ENCODE results near the genes CAPN9 and TRIM67.

GRCh38 chr1:229696193-229696970 lies 70.3 kb downstream of the URB2 start:
- PRO-cap: no peak

- PRO-cap: no peak
Measured at GRCh38 chr1:229843858-229844275, 217.8 kb downstream of the URB2 start.

DNA sequence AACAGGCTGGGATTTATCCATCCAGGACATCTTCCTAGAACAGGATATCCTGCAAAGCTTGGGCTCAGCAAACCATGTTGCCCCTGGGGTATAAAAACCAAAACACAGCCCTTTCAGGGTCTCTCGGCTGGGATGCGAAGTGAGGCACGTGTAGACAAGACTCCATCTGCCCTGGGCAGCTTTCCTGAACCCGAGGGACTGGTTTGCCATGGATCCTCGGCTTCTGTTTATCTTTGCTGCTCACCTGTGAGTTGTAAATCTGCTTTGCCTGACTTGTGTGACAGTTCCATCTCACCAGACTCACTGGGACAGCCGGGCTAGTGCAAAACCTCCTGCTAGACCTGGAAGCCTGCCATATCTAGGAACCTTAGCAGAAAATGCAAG lies 218.5 kb downstream of the URB2 start:
- PRO-cap: no peak

- PRO-cap: no peak
Measured at GRCh38 chr1:230118233-230118919, 51.3 kb downstream of the GALNT2 start.

DNA sequence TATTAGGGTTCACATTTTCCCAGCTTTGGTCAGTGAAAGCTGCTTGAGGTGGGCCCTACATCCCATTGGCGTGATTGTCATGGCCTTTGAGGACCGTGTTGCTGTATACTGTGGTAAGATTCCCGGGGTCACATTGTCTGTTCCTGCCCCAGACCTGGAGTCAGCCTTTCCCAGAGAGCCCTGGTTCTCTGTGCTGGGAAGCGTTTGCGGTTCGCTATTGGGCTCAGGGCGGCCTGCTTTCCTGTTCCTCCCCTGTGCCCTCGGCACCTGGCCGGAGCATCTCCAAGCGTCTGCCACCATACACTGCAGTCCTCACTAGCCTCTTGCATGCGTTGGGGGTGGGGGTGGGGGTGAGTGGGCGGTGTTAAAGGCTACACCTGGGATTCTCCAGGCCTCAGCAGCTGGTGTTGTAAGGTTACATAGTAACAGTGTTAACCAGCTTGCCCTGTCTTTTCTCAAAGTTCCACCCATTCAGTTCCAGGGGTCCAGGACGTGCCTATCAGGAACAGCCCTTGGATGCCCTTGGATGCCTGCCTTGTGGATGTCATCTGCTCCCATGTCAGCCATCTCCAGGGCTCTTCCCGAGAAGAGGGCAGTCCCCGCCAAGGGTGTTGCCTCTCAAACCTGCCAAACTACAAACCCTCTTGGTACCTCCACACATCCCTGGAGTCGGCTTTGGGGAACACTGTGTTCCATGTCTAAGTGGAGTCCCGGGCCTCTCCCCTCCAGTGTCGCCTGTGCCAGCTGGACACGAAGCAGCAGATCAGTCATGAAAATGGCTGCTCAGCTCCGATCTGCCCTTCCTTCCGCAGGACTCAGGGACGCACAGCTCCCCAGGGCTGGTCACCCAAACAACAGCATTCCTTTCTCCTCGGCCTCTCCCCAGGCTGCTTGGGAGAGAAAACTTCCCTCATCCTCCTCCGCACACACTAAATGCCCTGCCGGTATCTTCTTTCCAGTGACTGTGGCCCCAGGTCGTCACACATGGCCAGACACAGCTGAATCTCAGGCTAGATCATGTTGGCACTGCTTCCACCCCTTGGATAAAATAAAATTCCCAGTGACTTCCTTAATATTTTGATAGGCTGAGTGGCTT lies 53.1 kb downstream of the GALNT2 start:
- PRO-cap: no peak

GRCh38 chr1:230143530-230144006 lies 76.5 kb downstream of the GALNT2 start:
- PRO-cap: no peak

- PRO-cap: no peak
Measured at GRCh38 chr1:230224067-230224589, 157.1 kb downstream of the GALNT2 start.

DNA sequence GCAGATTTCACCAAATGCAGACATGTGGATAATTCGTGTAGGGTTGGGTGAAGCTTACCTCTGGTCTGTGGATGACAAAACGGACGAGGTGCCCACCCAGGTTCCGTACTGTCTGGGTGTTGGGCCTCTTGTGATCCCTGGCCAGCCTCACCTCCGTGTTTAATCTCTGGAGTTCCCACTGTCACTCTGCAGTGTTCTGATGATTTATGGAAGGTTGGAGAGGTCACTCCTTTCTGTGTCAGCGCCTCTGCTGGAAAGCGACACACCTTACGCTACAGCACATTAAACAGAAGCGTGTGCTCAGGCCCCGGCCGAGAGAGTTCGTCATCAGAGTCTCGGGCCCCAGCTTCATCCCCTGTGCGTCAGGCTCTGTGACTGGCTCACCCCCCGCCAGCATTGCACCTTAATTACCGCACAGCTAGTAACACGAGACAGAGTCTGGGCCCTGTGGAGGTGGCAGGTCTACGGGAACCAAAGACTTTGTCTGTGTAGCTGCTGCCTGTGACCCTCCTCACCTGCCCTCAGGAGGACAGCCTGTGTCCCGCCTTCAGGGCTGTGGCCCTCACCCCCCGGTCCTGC lies 157.8 kb downstream of the PGBD5 start:
- PRO-cap: no peak

DNA sequence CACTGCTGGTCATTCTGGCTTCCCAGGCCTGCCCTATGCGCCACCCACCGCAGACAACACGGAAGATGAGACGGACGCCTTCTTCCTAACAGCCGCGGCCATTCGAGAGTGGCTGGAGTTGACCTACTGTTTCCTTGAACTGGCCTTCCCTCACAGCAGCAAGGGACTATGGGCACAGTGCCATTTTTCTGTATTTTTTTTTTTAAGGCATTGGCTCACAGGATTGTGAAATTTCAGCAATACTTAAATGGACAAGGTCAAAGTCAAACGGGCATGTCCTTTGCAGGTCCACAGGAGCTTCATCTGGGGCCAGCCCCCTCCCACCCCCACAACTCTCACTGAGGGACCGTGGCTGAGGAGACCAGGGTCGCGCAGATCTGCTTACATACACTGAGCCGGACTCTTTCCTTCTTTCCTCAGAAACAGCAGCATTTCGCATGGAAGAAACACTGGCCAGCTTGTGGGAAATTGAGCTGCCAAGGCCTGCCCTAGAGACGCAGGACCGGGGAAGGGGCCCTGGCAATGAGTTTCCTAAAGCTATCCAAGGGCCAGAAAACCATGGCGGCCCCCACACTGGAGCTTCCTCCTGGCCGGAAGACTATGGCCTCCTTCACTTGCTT lies 99.0 kb downstream of the PGBD5 start:
- PRO-cap: no peak

DNA sequence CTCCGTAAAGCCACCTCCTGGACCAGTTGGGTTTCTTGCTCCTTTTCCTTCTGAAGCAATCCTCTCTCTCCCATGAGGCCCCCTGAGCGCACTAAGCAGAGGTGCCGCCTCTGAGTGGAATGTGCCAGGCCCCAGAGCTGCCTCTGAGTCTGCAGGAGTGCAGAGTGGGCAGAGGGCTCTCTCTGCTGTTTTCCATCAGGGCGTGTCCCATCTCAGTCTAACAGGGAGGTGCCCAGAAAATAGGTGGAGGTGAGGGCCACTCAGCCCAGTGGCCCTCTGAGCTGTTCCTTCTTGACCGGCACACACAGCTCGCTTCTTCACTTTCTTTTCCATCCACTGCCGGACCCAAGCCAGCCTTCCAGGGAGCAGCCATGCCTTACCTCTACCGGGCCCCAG lies at the start of gene CAPN9:
TSS of gene CAPN9 (plus strand) at position 263 of the 396 bp plus-strand sequence.
- PRO-cap: no peak

- PRO-cap: no peak
Measured at GRCh38 chr1:230858661-230859940, 9.2 kb downstream of the C1orf198 start.

DNA sequence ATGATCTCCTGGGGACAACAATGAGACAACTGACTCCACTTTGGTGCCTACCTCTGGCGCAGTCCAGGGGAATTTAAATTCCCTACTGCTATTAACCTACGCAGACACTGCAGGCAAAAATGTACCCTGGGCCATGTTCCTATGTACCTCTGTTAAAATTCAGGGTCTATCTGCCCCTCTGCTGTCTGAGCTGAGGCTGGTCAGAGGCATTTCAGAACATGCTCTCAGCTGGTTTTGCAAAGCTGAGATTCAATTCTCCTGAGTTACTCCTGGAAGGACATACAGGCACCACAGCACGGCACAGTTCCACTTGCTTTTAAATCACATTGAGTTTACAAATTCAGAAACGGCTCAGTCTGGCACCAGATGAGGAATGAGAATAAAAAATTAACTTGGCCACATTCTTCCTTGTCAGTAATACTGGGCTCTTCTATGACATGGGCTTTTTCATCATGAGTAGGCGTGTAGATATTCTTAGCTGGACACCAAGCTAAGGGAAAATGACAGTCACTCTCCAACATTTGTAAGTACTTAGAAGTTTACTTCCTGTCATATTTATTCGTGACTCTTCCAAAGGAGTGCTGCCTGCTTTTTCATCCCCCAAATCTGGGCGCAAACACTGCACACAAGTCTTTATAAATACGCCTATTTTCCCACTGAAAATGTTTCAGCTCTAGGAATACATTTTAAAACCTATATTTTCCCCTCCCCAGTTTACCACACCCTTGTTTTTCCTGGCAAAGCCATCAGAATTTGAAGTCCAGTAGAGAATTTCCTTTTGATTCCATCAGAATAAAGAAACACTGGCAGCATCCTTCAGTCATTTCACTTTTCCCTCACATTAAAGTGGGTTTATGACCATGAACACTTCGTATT lies 1.9 kb downstream of the C1orf198 start:
- PRO-cap: no peak

- PRO-cap: bidirectional peak, plus-strand start at chr1:230900184, minus-strand start at chr1:230899943
Measured at GRCh38 chr1:230899872-230900356, 31.6 kb upstream of the C1orf198 start.

- PRO-cap: no peak
Measured at GRCh38 chr1:230945070-230945455, 33.6 kb downstream of the TTC13 start.

DNA sequence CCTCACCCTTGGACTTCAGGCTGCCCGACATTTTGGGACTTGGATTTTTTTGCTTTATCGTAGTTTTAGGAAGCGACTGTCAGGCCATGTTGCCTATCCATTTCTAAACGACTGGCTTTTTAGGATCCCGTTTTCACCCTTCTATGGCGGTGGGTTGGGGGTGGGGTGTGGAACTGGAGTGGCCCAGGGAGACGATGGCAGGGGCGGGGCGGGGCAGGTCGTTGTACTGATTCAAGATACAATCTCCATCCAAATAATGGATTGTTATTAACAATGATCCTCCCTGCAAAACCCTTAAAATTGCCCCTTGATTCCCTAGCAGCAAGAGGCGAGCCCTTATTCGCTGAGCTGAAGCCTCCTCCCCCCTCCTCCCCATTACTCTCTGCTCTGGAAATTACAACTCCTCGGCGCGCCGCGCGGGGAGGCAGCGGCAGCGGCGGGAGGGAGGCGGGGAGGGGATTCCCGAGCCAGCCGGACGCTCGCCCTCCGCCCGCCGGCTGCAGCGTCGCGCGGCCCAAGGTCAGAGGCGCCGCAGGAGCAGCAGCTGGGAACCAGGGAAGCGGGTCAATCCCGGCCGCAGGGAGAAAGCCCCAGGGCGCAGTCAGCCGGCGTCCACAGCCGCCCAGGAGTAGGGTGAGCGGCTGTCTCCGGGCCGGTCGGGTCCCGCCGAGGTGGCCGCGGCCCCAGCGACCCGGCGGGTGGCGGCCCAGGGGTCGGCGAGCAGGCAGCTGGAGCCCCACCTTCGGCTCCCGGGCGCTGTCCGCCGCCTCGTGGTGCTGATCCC lies at the start of gene TRIM67:
TSS of gene TRIM67 (plus strand) at position 397 of the 784 bp plus-strand sequence.
- PRO-cap: no peak

GRCh38 chr1:231240281-231240990 lies 539 bp downstream of the C1orf131 start:
- PRO-cap: no peak

- PRO-cap: no peak
Measured at GRCh38 chr1:231241976-231242240, 896 bp downstream of the GNPAT start.

DNA sequence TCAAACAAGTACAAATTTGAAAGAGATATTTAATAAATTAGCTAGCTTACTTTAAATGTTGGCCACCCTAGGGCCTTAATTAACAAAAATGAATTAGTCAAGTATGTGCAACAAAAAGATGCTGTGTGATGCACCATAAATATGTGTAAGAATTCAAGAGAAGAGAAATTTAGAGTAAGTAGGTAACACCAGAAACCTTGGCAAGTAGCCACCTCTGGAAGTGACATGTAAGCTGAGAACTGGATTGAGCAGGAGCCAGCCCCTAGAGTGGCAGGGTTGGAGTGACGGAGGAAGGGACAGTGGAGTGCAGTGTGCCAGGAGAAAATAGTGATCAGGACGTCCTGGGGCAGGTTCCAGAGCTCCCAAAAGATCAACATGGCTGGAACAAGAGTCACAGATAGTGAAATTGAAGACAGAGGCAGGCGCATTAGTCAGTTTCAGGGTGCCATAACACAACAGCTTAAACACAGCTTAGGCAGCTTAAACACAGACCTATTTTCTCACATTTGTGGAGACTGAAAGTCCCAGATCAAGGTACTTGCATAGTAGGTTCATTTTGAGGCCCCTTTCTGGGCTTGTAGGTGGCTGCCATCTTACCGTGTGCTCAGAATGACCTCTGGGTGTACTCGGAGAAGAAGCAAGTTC lies 37.1 kb downstream of the GNPAT start:
- PRO-cap: no peak

DNA sequence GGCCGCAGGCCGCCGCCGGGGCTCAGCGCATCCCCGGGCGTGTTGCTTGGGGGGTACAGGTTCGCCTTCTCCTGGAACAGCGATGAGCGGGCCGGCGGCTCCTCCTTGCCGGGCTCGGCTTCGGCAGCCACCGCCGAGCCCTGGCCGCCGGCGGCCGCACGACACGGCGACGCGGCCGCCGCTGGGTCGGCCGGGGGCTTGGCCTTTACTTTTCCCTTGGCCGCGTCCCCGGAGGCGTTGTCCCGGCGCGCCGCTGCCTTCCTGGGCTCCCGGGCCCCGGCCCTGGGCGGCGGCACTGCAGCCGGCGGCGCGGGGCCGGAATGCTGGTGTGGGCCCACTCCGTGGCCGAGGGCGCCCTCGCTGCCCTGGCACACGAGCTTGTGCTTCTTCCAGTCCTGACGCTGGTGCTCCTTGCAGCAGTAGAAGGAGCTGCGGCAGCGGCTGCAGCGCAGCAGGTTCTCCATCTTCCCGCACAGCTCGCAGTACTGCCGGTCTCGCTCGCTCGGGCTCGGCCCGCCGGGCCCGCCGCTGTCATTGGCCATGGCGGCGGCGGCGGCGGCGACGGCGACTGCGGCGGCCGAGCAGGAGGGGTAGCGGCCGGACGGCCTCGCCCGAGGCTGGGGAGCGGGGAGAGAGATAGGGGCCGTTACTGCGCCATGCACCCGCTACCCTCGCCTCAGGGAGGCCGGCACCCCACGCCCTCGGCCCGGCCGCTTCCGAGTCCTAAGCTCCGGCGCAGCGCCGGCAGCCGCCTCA lies 562 bp downstream of the EGLN1 start:
- PRO-cap: no peak

- PRO-cap: no peak
Measured at GRCh38 chr1:231541769-231542128, 13.3 kb downstream of the TSNAX start.